PC-3 (cell line): ENCODE data around the genes RBM10, USP11 and SSX5.

DNA sequence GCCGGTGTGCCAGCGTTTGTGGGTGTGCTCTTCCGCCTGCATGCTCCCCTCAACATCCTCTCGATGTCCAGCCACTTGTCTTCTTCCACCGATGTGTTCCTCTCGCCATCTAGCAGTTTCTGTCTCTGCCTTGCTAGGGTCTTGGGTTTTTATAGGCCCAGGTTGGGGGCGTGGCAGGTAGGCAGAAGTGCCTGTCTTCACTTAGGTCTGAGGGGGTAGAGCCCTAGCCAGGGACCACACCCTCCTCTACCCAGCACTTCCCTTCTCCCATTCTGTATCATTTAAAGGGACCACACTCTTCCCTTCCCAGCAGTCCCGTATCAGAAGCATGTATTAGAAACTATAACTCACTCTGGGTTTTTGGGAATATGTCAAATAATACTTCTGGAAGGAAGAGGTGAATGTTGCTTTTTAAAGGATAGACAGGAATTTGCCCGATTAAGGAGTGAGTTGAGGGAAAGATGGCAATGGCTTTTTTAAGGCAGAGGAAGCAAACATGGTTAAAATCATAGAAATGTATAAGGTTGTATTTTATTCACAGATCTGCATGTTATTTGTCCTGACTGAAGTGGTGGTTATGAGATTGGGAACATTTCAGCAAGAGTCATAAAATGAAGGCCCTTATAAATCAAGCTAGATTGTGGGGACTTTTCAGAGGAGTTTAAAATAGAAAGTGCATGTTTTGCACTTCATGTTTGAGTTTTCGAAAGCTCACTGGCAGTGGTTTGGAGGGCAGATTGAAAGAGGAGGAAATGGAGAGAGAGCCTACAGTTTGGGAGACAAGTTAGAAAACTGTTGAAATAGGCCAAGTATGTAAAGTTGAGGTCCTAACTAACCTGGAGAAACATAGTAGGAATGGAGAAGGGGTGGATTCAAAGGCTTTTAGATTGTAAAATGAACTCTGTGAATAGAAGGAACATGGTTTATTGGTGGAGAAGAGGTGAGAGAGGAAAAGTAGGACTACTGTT is 124.7 kb downstream of the KDM6A start:
- RAMPAGE, long total RNA: no peak

- RAMPAGE, long total RNA: no peak
Measured at GRCh38 chrX:45005886-45006470, 133.0 kb downstream of the KDM6A start.

DNA sequence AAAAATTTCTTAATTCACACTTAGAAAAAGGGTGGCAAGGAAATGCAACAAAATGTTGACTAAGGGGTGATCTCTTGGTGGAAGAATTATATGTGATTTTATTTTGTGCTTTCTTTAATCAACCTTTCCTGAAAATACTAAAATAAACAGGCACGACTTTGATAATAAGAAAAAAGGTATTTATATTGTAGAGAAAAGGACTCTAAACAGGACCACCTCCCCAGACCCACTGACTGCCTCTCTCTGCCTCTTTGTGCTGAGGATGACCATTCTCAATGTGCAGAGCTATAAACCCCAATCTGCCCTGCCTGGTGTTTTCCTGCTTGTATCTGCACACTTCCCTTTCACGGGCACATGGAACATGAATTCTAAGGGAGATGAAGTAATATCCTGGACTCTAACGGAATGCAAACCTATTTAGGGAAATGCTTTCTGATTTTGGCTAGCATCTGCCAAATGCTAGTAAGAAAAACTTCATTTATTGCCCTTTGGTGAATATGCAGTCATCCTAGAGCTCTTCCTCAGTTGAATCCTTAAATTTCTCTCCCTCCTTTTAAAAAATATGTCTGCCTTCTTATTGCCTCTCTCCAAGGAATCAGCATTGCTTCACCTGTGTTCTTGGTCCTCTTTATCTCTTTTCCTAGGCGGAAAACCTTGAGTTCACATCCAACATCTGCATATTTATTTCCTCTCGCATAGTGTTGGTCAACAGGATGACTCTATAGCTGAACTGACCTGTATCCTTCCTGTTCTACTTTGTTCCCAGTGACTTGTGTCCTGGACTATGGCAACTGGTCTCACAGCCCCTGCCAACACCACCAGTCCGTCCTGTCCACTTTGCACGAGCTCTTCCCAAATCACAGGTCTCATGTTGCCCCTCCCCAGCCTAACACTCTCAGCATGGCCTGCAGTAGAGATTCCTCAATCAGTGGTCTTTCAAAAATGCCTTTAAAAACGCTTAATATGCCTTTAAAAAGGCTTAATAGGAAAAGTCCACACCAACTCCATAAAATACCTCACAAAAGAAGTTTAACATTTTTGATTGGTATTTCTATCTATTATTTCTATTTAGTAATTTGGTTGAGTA is 2.2 kb downstream of the DIPK2B start:
- RAMPAGE, long total RNA: no peak

- RAMPAGE, long total RNA: no peak
Measured at GRCh38 chrX:45300434-45301246, 100.0 kb upstream of the DIPK2B start.

DNA sequence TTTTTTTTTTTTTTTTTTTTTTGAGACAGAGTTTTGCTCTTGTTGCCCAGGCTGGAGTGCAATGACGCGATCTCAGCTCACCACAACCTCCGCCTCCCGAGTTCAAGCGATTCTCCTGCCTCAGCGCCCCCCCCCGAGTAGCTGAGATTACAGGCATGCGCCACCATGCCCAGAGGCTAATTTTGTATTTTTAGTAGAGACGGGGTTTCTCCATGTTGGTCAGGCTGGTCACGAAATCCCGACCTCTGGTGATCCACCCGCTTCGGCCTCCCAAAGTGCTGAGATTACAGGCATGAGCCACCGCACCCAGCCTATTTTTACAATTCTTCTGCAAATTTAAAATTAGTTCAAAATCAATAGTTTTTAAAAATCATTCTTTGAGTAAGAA is 600.4 kb upstream of the DIPK2B start:
- RAMPAGE, long total RNA: no peak

DNA sequence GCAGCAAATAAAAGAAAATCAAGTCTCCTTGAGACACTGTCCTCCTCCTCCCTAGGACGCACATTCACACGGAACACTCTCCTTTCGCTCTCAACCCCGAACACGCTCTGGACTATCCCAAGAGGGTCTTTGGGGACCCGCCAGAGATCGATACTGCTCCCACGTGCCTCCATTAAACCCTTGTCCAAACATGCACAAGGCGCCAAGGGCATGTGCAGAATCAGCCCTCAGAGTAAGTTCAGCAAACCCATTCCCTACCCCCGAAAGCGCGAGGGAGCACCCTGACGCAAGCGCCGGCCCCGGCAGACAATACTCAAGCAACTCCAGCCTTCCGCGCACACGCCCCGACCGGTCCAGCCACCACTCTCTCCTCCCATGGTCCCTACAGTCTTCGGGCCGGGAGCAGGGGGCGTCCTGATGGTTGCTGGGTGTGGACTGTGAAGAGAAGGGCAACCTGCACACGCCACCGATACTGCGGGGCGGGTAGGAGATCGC is 596.5 kb upstream of the KRBOX4 start:
- RAMPAGE, long total RNA: no peak

DNA sequence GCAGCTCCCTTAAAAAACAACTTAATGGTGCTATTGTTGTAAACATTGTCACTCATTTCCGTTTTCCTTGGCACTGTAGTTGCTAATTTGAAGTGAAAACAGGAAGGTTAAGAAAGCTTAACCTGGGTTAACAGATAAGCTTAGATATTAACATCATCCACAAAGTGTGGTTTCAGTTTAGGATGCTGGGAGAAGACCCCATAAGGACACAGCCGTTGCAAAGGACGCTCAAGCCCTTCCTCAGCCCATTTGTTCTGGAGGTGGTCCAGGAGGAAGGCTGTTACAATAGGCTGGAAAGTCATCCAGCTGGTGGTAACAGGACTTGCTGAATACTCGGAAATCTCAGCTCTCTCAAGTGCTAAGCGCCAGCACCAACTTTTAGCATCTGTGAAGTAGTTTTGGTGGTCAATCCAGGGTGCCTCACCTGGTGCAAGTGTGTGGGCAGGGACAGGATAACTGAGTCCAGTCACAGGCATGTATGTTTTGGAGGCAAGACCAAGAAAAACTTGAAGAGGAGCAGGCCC is 14.2 kb downstream of the CHST7 start:
- RAMPAGE, long total RNA: no peak

DNA sequence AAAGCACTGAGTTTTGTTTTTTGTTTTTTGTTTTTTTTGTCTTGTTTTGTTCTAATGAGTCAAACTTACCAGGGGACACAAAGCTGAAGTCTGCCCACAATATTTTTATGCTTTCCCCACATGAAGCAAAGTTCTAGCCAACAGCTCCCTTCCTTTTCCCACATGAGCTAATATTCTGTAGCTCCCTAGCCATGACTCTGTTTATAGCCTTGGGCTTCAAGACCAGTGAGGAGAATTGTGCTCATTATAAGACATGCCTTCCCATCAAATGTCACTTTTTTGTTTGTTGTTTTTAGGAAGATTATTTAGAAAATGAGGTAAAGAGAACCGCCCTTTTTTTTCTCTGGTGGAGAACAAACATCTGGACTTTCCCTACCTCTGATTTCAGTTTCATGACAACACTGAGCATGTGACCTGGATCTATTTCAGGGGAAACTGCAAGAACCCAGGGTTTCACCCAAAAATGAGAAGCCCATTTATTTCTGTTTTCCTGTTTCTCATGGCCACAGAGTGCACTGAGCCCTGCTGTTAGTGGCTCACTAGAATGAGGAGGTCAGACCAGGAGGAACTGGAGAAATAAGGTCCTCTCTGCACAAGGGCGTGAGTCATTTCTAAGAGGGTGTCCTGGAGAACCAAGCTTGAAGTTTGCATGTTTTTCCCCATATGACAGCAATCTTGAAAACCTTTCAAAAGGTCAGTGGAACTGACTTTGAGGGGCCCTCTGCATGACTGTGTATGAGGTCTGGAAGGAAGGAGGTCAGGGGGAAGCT is 55.0 kb downstream of the CHST7 start:
- RAMPAGE, long total RNA: no peak

- RAMPAGE, long total RNA: no peak
Measured at GRCh38 chrX:47144959-47145975, at the start of gene RBM10. Gene RBM10 (plus strand): TSS chrX:47145221.

DNA sequence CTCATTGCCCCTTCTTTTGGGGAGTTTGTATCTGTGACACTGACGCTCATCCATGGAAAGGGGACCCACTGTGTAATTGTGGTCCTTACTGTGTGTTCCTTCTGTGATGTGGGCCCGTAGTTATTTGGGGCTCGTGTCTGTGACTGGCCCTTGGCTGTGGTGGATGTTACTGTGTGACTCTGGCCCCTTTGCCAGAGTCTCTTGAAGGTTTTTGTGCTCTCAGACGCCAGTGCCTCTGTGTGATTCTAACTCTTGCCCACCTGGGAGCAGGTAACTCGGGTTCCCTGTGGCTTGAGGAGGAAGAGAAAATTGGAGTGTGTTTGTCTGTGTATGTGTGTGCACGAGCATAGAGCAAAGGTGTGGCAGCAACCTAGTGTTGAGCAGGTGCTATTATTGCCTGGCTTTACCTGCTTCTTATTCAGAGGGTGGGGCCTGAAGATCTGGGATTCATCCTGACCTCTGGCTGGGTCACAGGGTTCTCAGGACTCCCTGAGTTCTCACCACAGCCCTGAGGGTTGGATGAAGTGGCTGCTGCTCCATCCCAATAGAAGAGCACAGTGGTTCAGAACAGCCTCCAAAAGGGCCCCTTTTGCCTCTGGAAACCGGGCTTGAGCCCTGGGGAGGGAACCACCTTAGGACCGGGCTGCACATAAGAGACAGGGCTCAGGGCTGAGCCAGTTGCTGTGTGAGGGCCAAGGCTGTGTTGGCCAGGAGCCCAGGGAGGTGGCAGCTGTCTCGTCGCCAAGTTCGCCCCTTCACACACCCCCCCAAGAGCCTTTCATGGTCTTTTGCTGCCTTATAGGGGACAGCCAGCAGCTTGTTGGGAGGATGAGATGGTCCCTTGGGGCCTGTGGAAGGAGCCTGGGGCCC is 1.3 kb downstream of the RBM10 start:
- RAMPAGE, long total RNA: no peak

DNA sequence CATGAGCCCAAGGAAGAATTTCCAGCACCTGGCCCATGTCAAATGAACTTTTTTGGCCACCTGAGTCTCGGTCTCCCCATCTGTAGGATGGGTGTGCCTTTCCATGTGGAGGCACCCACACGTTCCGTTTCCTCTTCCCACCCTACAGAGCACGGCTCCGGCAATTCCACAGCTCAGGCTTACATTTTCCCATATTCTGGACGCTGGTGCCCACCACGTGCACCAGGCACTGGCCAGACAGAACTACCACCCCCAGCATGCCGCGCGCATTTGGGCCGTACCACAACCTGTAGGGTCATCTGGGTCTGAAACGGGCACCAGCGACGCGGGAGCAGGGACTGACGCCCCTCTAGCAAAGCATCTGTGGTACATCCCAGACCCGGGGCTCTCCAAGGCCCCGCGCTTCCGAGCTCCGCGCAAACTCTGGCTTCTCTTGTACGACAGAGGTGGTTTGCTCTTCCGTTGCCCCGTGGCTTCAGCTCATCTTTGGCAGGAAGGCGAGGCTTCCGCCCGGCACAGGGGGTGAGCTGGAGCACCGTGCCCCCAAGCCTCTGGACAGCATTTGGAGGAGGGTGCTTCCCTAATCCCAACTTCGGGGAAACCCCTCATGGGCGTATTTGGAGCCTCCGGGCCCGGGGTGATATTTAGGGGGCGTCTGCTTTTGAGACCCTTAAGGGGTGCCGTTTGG is 3.1 kb upstream of the UBA1 start:
- RAMPAGE, long total RNA: no peak

DNA sequence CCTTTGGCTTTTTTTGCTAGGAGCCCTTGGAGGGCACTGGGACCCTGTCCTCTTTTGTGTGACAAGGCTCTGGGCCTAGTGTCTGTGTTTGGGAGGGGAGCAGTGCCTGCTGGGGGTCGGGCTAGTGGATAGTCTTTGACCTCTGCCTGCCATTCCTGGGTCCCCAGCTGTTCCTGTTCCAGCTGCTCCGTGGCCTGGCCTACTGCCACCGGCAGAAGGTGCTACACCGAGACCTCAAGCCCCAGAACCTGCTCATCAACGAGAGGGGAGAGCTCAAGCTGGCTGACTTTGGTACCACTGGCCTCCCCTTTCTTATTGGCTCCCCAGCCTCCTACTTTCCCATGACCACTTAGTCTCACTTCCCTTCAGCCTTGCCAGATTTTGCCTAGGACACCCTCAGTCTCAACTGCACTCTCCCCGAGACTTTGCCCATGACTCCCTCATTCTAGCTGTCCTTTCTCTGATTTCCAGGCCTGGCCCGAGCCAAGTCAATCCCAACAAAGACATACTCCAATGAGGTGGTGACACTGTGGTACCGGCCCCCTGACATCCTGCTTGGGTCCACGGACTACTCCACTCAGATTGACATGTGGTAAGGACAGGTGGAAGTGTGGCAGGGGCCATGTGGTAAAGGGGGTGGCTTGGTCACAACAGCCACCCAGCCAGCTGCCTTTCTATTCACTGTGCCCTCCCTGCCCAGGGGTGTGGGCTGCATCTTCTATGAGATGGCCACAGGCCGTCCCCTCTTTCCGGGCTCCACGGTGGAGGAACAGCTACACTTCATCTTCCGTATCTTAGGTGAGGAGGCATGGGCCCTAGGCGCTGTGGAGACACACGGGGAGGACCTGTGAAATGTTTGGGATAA is 6.5 kb upstream of the USP11 start:
- RAMPAGE, long total RNA: no peak

GRCh38 chrX:47232797-47233201 is at the start of gene USP11:
Gene USP11 (plus strand): TSS chrX:47233009.
- RAMPAGE, long total RNA: start-site peak on the plus strand at chrX:47232961-47233030, 66 and 32 reads in 2 replicates

GRCh38 chrX:47563969-47564436 is 3.0 kb downstream of the ARAF start:
- RAMPAGE, long total RNA: no peak

DNA sequence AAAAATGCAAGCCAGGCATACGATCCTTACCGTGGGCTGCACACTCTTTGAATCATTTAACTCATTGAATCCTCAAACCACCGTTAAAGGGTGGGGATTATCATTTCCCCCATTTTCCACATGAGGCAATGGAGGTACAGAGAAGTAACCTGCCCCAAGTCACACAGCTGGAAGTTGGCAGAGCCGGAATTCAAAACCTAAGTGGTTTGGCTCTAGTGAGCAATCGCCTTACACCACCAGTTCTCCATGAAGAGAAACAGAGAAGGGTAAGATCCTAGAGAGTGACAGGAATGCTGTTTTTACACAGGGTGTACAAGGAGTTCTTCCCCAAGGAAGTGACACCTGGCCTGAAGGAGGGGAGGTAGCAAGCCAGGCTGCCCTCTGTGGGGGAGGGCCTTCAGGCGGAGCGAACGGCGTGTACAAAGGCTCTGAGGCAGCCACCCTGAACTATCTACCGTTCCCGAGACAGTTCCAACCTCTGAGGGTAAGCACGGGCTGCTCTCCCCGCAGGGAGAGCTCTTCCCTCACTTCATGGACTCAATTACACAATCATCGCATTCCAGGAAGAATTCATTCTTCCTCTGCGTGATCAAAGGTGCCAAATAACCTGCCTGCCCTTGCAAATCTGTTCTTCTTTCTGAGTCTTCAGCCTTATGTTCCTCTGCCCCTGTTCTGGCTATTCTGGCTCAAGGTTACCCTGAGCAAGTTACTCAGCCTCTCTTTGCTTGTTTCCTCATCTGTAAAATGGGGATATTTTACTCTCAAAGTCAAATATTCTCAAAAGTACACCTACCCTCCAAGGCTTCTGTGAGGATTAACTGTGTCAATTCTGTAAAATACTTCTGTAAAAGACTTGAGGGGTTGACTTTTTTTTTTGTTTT is 4.9 kb downstream of the ELK1 start:
- RAMPAGE, long total RNA: no peak

GRCh38 chrX:47805881-47806337 is 30.8 kb upstream of the ZNF81 start:
- RAMPAGE, long total RNA: no peak

GRCh38 chrX:47863225-47863627 is 26.5 kb downstream of the ZNF81 start:
- RAMPAGE, long total RNA: no peak

- RAMPAGE, long total RNA: no peak
Measured at GRCh38 chrX:48196490-48196870, at the start of gene SSX5. Gene SSX5 (minus strand): TSS chrX:48196795.

- RAMPAGE, long total RNA: no peak
Measured at GRCh38 chrX:48278870-48279201, 23.6 kb downstream of the SSX1 start.

GRCh38 chrX:48520089-48520605 is 1.5 kb upstream of the EBP start:
- RAMPAGE, long total RNA: no peak